ENCODE measurements around the genes EIF3A, GRK5 and BAG3.

DNA sequence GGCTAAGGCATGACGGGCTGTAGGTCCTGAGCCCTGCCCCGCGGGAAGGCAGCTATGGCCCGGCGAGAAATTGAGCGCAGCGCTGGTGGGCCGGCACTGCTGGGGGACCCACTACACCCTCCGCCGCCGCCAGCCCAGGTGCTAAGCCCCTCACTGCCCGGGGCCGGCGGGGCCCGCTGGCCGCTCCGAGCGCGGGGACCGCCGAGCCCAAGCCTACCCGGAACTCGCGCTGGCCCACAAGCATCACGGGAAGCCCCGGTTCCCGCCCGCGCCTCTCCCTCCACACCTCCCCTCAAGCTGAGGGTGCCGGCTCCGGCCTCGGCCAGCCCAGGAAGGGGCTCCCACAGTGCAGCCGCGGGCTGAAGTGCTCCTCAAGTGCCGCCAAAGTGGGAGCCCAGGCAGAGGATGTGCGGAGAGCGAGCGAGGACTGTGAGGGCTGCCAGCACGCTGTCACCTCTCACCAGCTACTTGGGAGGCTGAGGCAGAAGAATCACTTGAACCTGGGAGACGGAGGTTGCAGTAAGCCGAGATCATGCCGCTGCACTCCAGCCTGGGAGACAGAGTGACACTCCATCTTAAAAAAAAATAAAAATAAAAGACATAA is 5.6 kb upstream of the CACUL1 start:
- PRO-cap, 2 experiments = no peak in any of the 2 experiments

DNA sequence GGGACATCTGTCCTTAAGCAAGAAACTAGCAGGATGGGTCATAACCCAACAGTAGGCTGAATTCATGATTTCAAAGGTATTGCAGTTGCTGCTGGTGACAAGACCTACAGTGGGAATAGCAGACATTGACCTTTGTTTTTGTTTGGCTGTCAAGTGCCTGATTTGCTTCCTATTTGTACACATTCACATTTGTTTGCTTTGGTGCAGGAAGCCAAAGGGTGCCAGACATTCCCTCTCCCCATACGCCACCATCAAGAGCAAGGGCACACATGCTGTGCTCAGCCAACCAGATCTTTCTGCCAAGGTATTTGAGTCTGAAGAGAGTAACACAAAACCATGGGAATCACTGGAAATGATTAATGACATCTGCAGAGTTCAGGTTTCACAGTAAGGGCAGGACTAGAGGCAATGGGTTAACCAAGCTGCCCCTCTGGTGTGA is 8.8 kb upstream of the CACUL1 start:
- PRO-cap, 2 experiments = no peak in any of the 2 experiments

- PRO-cap, 2 experiments = no peak in any of the 2 experiments
Observed at GRCh38 chr10:118832054-118832714, 77.4 kb upstream of the CACUL1 start.

GRCh38 chr10:119030304-119030659 is 768 bp downstream of the NANOS1 start:
- PRO-cap, 2 experiments = no peak in any of the 2 experiments

GRCh38 chr10:119050402-119051500 is 21.2 kb downstream of the NANOS1 start:
- PRO-cap, 2 experiments = no peak in any of the 2 experiments

GRCh38 chr10:119052438-119052995 is 23.0 kb downstream of the NANOS1 start:
- PRO-cap, 2 experiments = no peak in any of the 2 experiments

- PRO-cap, 2 experiments = peak in 2 of 2 experiments; most common plus-strand start chr10:119080923 (in 1); most common minus-strand start chr10:119080810 (in 2)
Observed at GRCh38 chr10:119080583-119081015, at the start of gene EIF3A. EIF3A (minus strand) TSS chr10:119080817.

- PRO-cap, 2 experiments = peak in 2 of 2 experiments; most common plus-strand start chr10:119207589 (in 2); most common minus-strand start chr10:119207326 (in 2)
Observed at GRCh38 chr10:119207251-119208112, at the start of gene GRK5. GRK5 (plus strand) TSS chr10:119207571.

DNA sequence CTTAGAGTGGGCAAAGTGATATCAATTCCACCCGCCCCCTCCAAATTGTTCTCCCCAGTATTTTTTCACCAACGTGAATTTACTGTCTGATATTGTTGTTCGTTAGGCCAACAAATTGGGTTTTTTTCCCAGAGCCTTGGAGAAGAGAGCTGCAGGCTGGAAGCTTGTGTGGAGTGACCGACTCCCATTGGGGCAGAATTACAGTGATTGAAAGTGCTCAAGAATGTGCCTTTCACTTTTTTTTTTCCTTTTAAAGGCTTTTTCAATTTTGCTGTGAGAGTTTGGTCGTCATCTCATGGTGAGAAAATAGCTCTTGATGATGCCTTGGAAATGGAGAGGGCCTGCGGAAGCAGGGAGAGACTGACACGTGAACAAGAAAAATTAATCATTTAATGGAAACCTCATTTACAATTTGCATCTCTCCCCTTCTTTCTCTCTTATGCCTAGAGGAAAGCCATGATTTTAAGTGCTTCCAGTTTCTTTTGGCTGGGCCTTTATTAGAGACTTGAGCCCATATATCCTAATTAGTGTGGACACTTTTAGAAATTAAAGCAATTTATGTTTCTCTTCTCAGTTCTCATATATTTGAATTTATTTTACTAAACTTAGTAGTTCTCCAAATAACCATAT is 2.7 kb downstream of the GRK5 start:
- PRO-cap, 2 experiments = no peak in any of the 2 experiments

DNA sequence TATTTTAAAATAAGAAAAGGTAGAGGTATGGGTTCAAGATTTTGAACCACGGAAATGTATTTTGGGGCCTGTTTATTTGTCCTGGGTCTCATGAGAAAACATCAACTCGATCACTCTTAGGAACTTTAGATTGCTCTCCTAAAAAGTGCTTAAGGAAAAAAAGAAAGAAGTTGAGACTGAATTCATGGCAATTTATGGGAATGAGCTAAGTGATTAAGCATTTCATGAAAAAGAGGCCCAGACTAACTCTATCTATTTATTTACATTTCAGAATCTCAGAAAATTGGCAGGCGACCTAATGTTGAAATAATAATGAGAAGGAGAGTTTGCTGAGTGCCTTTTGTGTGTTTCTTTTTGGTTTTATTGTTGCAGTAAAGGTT is 3.7 kb downstream of the GRK5 start:
- PRO-cap, 2 experiments = no peak in any of the 2 experiments

- PRO-cap, 2 experiments = no peak in any of the 2 experiments
Observed at GRCh38 chr10:119284746-119285487, 77.5 kb downstream of the GRK5 start.

DNA sequence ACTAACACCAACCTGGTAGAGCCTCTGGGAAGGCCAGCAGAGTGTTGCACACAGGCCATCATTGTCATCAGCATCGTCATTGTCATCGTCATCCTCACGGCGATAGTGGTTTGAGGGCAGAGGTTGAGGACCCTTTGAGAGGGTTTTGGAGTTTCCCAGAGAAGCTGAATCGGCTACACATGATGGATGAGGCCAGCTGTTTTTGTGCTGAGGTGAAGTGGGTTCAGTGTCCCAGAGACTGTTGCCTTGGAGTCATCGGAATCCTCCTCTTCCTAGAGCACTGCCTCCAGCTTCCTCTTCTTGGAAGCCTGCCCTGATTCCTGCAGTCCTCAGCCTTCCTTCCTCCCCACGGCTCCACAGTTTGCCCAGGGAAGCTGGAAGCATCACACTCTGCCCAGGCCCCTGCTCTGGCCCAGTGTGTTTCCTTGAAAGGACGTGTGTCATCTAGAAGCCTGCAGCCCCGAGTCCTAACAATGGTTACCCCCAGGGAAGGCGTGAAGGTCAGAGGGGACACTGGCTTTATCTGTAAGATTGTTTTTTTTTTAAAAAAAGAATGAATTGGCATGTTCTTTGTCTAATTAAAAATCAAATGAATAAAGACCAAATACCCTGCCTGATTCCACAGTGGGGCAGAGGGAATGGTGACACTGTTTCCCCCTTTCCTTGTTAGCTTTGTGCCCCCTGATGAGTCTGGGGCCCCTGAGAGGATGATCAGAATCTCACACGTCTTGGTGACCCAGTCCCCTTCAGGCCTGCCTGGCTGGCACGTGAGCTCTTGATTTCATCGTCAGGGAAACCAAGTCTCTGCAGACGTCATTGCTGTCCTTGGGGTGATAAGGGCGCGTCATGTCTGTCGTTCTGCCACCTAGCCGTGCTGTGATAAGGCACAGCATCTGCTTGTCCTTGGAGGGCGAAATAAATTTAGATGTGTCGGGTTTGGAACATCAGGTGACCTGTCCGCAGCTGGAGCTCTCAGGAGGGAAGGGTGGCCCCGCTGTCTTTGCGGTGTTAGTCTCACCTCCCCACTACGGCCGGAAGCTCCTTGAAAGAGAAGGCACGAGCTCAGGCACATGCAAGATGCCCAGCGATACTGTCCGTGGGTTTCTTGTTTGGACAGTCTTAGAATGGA is 128.9 kb downstream of the GRK5 start:
- PRO-cap, 2 experiments = no peak in any of the 2 experiments

DNA sequence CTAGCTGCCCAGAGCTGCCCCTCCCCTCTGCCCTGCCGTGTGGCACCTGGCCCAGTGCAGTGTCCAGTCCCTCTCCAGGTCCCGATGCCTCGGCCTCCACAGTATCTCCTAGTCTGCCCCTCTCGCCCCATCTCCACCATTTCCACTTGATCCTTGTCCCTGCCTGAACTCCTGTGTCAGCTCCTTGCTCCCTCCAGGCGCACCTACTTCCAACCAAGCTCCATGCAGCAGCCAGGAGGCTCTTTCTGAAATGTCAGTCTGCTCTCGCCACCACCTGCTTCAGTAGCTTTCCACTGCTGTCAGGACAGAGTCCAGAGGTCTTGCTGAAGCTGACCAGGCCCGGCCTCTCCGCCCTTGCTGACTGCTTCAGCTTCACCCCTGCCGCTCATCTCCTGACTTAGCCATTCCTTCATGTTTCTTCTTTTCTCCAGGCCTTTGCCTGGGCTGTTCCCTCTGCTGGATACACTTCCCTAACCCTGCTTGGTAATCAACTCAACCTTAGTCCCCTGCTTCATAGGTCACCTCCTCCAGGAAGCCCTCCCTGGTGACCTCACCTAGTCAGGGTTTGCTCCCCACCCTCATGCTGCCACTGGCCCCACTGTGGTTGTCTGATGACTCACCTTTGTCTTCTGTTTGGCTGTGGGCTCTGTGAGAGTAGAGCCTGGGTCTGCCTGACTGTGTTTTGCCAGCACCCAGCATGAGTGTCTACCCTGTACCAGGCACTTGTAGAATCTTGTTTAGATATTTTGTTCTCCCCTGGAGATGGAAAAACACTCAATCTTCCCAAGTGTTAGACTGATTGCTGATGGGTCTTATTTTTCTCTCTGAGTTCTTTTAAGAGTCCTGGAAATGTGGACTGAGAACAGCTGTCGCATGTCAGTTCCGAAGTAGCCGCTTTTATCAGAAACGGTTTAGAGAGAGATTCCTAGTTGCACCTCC is 133.9 kb downstream of the GRK5 start:
- PRO-cap, 2 experiments = no peak in any of the 2 experiments

- PRO-cap, 2 experiments = no peak in any of the 2 experiments
Observed at GRCh38 chr10:119406339-119406953, 136.1 kb downstream of the RGS10 start.

- PRO-cap, 2 experiments = no peak in any of the 2 experiments
Observed at GRCh38 chr10:119408661-119409733, 133.5 kb downstream of the RGS10 start.

GRCh38 chr10:119409734-119410452 is 132.6 kb downstream of the RGS10 start:
- PRO-cap, 2 experiments = no peak in any of the 2 experiments

- PRO-cap, 2 experiments = no peak in any of the 2 experiments
Observed at GRCh38 chr10:119447990-119448470, 94.5 kb downstream of the RGS10 start.

- PRO-cap, 2 experiments = peak in 1 of 2 experiments; most common plus-strand start chr10:119516925 (in 1); most common minus-strand start chr10:119516709 (in 1)
Observed at GRCh38 chr10:119516377-119517036, 26.0 kb downstream of the RGS10 start.

DNA sequence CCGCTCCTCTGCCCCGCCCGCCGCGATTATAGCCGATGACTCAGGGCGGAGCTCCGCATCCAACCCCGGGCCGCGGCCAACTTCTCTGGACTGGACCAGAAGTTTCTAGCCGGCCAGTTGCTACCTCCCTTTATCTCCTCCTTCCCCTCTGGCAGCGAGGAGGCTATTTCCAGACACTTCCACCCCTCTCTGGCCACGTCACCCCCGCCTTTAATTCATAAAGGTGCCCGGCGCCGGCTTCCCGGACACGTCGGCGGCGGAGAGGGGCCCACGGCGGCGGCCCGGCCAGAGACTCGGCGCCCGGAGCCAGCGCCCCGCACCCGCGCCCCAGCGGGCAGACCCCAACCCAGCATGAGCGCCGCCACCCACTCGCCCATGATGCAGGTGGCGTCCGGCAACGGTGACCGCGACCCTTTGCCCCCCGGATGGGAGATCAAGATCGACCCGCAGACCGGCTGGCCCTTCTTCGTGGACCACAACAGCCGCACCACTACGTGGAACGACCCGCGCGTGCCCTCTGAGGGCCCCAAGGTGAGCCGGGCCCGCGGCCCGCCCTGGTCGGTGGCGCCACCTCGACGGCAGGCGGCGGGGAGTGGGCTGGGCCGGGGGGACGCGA is at the start of gene BAG3:
Gene BAG3, plus strand, starts transcription at position 56 of the 616 bp plus-strand sequence.
- PRO-cap, 2 experiments = peak in 2 of 2 experiments; most common plus-strand start position 56 of the sequence (in 2); most common minus-strand start position 519 of the sequence (in 1)

DNA sequence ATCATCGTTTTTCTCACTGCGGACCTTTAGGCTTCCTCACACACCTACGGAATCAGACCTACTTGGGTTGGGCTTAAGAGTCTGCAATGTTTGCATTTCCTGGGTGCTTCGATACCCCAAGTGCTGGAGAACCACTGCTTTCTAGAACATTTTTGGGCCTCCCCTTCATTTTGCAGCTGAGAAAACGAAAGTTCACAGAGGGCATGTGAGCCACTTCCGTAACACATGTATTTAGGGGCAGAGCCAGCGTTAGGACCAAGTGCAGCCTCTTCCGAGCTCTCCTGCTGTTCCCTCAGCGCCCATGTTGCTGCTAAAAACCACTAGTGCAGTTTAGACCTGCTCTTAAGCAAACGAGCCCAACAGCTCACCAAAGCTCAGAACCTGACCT is 12.6 kb downstream of the BAG3 start:
- PRO-cap, 2 experiments = peak in 1 of 2 experiments; most common plus-strand start position 234 of the sequence (in 1); most common minus-strand start position 88 of the sequence (in 1)